Occipital lobe (tissue), 2 donors: Measurements from ENCODE around the genes ADISSP and AP5S1.

- RAMPAGE, long total RNA: no peak
These were observed 2.5 kb downstream of the ADAM33 start for GRCh38 chr20:3679408-3679682.

DNA sequence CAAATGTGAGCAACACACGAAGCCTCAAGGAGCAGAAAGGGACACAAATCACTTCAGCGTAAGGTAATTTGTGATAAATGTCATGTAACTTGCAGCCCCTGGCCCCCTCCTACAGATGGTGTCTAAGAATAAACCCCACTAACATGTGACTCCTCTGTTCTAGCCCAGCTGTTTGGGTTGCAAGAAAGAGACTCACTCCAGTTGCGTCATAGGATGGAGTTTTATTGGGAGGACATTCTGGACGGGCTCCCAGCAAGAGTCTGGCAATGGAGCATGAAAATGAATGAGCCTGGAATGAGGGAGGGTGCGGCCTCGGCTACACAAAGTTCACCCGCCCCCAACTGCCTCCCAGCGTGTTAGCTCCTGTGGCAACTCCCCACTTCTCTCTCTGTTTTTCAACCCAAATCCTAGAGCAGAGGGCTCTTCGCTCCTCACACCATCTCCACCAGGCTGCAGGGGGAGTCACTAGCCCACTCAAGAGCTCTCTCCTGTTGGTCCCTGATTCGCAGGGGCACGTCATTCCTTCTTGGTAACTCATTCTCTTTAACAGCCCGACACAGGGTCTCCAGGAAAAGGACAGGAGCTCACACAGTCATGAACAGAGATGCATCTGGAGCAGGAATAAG is 5.1 kb upstream of the ADAM33 start:
- RAMPAGE, long total RNA: no peak

DNA sequence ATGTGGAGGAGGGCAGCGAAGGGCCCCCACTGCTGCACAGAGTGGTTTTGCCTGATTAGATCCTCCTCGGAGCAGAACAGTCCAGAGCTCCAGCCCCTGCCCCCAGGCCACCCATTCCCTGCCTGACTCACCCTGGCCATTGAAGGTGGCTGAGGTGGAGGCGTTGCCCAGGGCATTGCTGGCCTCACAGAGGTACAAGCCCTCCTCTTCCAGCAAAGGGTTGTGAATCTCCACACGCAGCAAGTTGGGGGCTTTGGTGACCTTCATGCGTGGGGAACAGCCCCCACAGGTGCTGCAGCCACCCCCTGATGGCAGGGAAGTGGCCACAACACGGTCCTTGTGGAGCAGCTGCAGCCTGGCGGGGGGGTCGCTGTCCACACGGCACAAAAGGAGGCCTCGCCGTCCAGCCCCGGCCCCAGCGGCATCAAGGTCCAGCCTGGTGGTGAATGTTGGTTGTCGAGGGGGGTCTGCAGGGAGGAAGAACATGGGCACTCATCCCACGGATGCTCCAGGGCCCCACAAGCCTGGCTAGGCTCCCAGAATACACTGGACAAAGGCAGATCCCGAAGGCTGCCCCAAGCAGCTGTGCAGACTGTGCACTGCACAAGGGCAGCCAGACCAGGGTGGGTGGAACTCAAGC is 14.6 kb downstream of the SIGLEC1 start:
- RAMPAGE, long total RNA: no peak

- RAMPAGE, long total RNA: start-site peak on the minus strand at chr20:3767718-3767747, 129 and 92 reads in 2 replicates
These were observed at the start of gene ADISSP for GRCh38 chr20:3767479-3768259. Gene ADISSP (minus strand): TSS chr20:3767753.

GRCh38 chr20:3820089-3821183 is at the start of gene AP5S1:
Gene AP5S1 (plus strand): TSS chr20:3820547.
- RAMPAGE, long total RNA: no peak

GRCh38 chr20:3875059-3875802 is 14.0 kb upstream of the PANK2 start:
- RAMPAGE, long total RNA: no peak

DNA sequence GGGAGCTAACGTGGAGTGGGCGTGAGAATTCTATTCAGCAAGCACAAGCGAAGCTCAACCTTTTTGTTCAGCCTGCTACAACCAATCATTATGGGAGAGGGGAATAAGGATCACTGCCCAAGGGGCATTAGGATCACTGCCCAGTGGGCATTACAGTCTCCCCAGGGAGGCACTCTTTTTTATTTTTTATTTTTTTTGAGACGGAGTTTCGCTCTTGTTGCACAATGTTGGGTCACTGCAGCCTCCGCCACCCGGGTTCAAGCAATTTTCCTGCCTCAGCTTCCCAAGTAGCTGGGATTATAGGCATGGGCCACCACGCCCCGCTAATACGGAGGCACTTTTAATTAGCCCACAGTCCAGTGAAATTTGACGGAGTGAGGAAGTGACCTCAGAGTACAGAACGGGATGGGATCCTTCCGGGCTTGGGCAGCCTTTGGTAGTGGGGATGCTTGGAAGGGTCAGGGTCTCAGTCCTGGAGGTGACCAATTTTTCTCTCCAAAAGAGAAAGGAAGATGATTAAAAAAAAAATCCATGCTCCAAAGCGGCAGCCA is 1.1 kb upstream of the PANK2 start:
- RAMPAGE, long total RNA: no peak

GRCh38 chr20:3916568-3917667 is 27.7 kb downstream of the PANK2 start:
- RAMPAGE, long total RNA: no peak

- RAMPAGE, long total RNA: no peak
These were observed 37.9 kb downstream of the PANK2 start for GRCh38 chr20:3926803-3927733.

DNA sequence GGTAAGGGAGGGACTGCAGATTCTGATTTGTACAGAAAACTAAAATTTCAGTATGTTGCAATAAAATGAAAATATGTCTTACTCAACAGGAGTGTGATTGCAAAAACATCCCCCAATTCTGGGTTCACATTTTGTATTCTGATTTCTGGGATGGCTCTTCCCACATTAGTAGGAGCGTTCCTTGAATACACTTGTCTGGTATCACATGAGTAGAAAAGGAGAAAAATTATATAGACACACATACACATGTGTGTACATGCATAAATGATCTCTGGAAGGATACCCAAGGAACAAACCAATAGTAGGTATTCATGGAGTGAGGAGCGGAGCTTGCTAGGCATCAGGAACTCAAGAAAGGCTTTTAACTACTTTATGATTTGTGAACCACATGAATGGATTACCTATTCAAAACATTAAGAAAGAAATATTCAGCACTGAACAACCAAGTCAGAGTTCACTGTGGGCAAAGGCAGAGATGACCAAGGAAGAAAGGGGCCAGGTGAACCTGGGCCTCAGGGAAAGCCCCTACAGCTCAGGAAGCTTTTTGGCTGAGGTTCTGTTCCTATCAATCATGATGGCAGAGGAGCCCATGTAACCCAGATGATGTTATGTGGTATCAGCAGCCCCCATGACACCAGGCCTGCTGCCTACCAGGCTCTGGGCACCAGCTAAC is 40.8 kb downstream of the PANK2 start:
- RAMPAGE, long total RNA: no peak

- RAMPAGE, long total RNA: no peak
These were observed 36.1 kb upstream of the SMOX start for GRCh38 chr20:4112601-4112920.

DNA sequence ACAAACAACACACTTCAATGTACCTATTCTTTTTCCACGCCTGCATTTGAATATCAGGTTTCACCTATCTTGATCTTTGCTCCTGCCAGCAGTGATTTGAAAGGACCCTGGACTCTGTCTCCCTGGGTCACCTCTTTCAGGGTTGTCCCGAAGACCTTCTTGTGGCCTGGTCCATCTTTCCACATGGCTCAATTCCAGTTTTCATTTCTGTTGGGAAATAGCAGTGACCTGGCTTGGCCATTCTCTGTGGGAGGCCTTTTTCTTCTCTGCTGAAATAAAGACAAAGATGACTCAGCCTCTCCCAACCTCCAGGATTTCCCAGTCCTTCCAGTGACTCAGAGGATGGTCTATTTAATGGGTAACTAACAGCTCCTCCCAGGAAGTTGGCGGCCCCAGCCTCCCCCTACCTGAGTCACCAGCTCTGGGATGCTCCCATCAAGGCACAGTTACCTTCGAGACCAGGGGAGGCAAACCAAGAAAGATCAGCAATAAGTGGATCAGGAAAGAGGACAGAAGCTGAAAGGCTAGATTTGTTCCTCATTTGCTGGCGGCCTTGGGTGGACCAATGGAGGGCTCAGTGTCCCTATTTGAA is 13.1 kb upstream of the SMOX start:
- RAMPAGE, long total RNA: no peak

DNA sequence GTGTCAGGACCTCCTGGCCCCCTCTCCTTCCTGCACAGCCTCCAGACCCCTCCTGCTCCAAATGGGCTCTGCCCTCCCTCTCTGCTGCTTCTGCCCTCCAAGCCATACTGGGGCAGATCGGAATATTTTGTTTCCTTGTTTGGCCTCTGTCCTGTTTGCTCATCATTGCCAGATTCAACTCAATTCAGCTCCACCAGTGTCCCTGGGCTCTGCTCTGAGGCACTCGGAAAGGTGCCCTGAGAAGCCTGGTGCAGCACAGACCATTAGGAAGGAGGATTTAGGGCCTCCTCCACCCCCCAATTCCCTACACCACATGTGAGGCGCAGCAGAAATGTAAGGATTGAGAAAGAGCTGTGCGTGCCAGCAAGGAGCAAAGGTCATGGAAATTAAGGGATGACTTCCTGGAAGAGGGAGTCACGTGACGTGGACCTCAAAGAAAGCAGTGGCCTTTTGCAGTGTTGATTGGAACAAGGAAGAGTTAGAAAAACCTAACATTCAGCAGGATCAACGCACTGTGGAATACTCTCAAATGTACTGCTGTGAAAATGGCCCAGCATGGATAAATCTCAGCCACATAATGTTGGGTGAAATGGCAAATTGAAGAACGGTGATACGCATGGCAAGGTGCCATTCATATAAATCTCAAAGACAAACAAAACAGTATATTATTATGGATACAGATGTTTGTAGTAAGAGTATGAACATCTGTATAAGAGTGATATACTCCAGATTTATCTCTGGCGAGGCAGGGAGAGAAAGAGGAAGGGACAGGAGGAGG is 4.2 kb downstream of the ADRA1D start:
- RAMPAGE, long total RNA: no peak

DNA sequence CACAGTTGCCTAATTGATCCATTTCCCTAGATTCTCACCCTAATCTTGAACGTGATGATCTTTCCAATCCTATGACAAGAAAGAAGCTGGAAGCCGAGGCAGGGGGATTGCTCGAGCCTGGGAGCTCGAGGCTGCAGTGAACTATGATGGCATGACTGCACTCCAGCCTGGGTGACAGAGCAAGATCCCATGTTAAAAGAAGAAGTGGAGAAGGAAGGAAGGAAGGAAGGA is 100.6 kb upstream of the PRNP start:
- RAMPAGE, long total RNA: no peak

DNA sequence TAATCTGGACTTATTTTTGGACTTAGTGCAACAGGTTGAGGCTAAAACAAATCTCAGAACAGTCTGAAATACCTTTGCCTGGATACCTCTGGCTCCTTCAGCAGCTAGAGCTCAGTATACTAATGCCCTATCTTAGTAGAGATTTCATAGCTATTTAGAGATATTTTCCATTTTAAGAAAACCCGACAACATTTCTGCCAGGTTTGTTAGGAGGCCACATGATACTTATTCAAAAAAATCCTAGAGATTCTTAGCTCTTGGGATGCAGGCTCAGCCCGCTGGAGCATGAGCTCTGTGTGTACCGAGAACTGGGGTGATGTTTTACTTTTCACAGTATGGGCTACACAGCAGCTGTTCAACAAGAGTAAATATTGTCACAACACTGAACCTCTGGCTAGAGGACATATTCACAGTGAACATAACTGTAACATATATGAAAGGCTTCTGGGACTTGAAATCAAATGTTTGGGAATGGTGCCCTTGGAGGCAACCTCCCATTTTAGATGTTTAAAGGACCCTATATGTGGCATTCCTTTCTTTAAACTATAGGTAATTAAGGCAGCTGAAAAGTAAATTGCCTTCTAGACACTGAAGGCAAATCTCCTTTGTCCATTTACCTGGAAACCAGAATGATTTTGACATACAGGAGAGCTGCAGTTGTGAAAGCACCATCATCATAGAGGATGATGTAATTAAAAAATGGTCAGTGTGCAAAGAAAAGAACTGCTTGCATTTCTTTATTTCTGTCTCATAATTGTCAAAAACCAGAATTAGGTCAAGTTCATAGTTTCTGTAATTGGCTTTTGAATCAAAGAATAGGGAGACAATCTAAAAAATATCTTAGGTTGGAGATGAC is 14.2 kb downstream of the PRNP start:
- RAMPAGE, long total RNA: no peak

DNA sequence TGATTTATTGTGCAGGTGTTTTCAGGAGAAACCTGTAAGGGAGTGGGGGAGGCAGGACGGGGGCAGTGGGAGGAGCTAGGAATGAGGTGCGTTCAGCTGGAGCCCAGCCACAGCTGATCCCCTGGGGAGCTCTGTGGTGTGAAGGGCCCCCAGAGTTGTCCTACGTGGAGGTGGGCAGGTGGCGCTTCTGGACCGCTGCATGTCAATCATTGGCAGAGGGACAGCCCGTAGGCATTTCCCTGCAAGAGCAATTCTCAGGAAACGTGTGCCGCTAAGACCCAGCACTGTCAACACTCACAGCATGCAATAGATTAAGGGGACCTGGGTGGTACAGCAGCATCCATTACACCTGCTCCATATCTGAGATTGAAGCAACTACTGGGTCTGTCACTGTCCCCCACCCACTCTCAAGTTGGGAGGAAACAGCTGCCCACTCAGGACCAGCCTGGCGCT is 13.7 kb downstream of the RASSF2 start:
- RAMPAGE, long total RNA: no peak

DNA sequence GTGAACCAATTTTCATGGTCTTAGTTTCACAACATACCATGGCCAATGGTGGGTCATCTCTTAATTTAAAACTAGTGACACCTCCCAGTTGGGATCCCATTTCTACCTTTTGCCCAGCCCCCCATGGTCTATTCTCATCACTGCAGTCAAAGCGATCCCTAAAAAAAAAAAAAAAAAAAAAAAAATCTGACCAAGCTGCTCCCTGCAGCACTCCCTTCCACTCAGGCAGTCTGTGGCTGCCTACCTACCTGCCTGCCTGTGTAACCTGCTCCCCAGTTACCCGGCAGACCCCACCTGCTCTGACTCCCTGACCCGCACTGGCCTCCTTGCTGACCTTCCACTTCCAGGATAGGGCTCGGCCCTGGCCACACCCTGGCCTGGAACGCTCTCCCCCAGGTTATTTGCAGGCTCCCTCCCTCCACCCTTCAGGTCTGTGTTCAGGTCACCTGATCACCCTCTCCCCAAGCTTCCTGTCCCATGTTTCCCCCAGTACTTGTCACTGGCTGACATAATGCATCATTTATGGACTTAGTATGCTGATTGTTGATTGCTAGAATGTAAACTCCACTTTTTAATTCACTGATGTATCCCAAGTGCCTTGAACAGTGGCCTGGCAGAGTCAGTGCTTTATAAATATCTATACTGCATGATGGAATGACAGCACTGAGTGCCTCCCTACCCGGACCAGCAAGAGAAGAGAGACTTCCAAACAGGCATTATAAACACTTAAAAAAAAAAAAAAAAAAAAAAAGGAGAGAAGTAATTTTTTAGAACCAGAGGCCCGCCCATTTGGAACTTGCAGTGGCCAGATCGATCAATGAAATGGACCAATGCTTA is 43.7 kb upstream of the RASSF2 start:
- RAMPAGE, long total RNA: no peak

- RAMPAGE, long total RNA: no peak
These were observed 78.5 kb upstream of the RASSF2 start for GRCh38 chr20:4901738-4902545.

GRCh38 chr20:4918571-4918854 is 82.8 kb downstream of the SLC23A2 start:
- RAMPAGE, long total RNA: no peak

GRCh38 chr20:5547420-5548254 is 63.2 kb downstream of the GPCPD1 start:
- RAMPAGE, long total RNA: no peak